ENCODE results near the gene SAMD10.

- RRBS, 2 experiments: 94 to 96% methylated on average over 7 of the region's 30 CpGs
Measured at GRCh38 chr20:63890738-63891716, 3.9 kb upstream of the DNAJC5 start.

DNA sequence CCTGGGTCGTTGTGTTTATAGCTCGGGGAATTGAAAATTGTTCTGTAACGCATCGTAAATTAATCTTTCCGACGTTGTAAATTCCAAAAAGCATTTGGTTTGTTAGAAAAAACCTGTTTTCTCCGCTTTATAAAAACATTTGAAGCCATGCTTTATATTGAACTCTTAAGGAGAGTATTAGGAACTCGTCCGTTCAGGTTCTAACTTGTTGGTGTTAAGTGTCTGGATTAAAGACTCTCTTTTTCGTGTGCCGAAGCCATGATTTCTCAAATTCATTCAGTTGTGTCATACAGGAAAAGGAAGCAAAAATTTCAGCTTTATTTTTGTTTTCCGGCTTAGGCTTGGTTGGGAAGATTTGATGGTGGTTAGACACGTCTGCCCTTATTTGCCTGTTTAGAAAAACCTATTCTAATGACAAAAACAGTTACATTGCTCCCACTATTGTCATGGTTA lies 842 bp downstream of the DNAJC5 start:
- RRBS, 2 experiments: no CpG with 5 or more reads among the region's 13 CpGs

- RRBS, 2 experiments: no CpG with 5 or more reads among the region's 10 CpGs
Measured at GRCh38 chr20:63957647-63958147, 1.5 kb upstream of the UCKL1 start.

- RRBS, 2 experiments: under 1 to 1% methylated on average over 27 to 46 of the region's 70 CpGs
Measured at GRCh38 chr20:63979360-63979798, at the start of gene SAMD10. Gene SAMD10 (minus strand): TSS chr20:63979642.

DNA sequence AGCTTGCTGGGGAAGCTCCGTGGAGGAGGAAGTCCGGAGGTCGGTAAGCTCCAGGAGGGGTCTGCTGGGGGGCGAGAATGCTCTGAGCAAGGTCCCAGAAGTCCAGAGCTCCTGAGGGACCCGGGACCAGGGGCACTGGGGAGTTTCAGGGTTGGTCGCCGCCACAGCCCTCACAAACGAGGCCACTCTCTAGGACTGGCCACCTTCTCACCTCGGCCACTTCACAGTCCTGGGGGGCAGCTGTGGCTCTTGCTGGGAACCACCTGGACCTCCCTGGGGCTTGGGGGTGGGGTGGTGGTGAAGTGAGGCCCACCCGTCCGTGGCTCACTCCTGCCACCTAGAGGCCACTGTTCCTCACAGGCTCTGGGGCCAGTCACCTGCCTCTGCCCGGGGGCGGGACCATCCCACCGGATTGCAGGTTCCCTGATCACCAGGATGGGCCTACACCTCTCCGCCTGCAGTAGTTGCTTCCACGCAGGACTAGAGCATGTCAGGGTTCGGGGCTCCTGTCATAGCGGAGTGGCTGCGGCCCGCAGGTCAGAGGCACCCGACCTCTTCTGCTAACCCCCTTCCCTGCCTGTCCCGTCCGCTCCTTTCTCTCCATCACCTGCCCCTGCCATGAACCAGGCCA lies 5.3 kb upstream of the TCEA2 start:
- RRBS, 2 experiments: 25 to 31% methylated on average over 4 of the region's 23 CpGs

DNA sequence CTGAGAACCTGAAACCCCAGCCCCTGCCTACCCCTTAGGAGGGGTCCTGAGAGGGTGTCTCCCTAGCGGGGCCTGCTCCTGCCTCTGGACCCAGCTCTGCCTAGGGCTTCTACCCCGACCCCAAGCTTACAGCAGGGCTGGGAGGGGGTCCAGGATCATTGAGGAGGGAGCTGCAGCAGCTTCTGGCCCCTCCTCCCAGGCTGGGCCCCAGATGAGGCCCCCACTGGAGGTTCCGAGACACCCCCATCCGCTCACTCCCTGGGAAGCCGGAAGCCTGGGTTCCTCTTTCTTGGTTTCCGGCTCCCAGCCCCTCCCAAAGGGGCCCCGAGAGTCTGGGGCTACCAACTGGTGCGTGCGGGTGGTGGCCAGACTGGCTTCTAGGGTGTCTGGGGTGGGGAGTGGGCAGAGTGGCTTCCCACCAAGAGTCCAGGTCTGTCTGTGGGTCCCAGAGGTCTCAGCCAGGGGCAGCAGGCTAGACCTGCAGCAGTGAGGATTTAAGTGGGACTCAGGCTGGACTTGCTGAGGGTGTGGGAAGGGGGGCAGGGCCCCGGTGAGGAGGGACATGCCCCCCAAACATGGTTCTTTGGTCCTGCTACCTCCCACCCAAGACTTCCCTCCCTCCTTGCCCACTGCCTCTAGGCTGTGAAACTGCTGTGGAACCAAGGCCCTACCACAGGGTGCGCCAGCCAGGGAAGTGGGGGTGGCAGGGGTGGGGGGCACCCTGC lies 2.2 kb downstream of the RGS19 start:
- RRBS, 2 experiments: no CpG with 5 or more reads among the region's 11 CpGs

DNA sequence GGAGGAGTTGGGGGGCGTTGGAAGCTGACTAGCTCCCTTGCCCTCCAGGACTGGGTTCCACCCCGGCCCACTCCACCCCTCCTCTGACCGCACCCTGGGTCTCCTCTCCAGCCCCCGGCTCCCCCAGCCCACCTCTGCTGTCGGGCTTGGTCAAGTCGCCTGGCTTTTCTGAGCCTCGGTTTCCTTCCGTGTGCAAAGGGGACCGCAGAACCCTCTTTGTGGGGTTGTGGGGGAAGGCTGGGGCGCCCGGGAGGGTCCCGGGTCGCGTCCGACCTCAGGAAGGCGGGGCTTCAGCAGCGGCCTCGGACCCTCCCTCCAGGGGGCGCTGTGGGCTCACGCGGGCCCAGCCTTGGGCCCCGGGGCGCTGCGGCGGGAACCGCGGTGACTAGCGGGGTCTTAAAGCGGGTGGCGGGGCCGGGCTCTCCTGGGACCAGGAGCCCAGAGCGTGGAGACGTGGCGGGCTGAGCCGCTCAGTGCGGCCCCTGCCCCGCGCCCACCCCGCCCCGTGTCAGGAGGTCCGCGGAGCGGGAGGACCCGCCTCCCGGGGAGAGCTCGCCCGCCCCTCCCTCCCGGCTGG lies 5.4 kb downstream of the NPBWR2 start:
- RRBS, 2 experiments: 11% methylated on average over 23 of the region's 48 CpGs

GRCh38 chr20:64223507-64223908 lies 32.0 kb upstream of the PCMTD2 start:
- RRBS, 2 experiments: no CpG with 5 or more reads among the region's 13 CpGs

- RRBS, 2 experiments: no CpG with 5 or more reads among the region's 4 CpGs
Measured at GRCh38 chr20:64258727-64259366, 3.3 kb downstream of the PCMTD2 start.

DNA sequence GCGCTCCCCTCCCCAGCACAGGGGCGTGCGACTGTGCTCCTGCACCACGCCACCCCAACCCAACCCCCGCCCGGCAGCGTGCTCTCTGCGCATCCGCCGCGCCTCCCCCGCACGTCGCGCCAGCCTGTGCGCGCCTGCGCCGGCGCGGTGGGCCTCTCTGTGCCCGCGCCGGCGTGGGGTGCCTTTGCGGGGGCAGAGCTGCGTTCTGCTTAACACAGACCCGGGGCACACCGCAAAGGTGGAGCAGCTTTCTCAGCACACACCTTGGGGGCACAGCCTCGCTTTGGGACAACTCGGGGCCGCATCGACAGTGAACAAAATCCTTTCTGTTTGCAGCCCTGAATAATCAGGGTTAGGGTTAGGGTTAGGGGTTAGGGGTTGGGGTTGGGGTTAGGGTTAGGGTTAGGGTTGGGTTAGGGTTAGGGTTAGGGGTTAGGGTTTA lies 30.8 kb downstream of the PCMTD2 start:
- RRBS, 2 experiments: 98 to 100% methylated on average over 8 of the region's 33 CpGs

DNA sequence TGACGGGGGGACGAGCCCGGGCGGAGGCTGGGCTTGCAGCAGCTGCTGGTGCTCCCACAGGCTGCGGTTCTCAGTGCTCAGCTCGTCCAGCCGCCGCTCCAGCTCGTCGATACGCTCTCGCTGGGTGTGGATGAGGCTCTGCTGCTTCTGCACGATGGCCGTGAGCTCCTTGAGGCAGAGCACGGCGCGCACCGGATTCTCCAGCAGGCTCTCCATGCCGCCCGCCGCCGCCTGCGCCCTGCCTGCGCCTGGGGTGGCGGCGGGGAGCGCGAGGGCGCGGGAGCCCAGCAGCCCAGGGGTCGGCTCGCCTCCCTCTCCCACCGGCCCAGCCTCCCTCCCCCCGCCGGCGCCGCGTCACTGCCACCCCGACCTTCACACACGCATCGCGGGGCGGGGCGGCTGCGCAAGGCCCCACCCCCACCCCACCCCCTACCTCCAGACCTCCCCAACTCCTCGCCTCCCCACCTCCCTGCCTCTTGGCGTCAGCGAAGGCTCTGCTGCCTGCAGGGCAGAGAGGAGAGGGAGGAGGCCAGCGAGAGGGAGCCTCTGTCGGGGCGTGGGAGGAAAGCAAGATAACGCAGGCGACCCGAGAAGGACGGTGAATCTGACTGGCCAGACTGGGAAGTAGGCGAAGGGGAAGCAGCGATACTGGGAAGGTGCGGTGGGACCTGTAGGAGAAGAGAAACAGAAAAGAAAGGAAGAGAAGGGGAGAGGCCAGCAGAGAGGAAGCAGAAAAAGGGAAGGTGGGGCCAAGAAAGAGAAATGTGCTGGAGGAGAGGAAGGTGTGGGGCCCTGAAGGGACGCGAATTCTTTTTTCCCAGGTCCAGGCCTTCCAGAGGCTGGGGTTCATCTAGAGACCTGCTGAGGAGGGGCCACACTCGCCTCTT lies 72.5 kb downstream of the PCMTD2 start:
- RRBS, 2 experiments: no CpG with 5 or more reads among the region's 61 CpGs

Measured in NT2/D1 (cell line).